REH cell (cell line): ENCODE measurements around the genes OR11H1, CCT8L2 and SLC25A18.

GRCh38 chr22:15527962-15528322 is at the start of gene OR11H1:
Gene OR11H1 (plus strand): TSS chr22:15528192.
- PRO-cap = no peak

DNA sequence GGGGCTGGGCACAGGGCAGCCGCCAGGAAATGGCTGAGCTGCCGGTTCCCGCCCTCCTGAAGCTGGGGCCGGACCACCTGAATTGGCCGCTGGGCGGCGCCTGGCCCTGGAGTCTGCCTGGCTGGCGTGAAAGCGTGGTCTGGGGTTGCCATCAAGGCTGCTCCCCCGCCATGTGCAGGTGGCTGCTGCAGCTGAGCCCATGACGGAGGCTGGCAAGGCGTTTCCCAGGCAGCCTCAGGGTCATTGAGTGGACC is 85.8 kb downstream of the POTEH start:
- PRO-cap = bidirectional peak, plus-strand start at position 135 of the sequence, minus-strand start at position 133 of the sequence

GRCh38 chr22:16592620-16592866 is at the start of gene CCT8L2:
Gene CCT8L2 (minus strand): TSS chr22:16592810.
- PRO-cap = no peak

GRCh38 chr22:17087695-17088267 is 3.0 kb downstream of the IL17RA start:
- PRO-cap = no peak

DNA sequence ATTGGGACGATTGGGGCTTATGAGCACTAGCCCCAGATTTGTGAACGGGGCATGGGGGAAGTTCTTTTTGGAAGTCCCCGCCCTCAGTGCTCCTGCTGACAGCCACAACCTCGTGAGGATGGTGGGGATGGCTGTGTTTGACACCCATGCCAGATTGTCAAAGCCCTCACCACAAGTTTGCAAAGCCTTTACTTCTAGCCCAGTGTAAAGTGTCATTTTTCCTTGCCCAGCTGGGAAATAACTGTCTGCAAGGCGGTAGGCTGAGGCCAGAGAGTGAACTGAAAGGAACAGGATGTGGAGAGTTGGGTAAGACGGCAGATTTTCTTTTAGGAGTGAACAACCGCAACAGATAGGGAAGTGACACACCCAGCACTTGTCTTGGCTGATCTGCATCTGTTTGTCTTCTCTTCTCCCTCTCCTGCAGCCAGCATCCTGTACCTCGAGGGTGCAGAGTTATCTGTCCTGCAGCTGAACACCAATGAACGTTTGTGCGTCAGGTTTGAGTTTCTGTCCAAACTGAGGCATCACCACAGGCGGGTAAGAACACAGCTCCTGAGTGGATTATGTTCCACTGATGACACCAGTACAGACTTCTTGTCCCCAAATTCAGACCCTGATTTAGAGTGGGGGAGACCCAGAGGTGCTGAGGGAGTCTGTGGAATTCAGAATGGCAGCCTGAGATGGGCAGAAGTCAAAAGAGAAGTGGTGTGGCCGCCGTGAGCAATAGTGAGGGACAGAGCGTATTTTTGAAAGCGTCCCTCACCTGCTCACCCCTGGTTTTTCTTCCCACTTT is 13.7 kb downstream of the IL17RA start:
- PRO-cap = unidirectional peak, minus-strand start at position 280 of the sequence

GRCh38 chr22:17113572-17113957 is 7.6 kb downstream of the TMEM121B start:
- PRO-cap = no peak

DNA sequence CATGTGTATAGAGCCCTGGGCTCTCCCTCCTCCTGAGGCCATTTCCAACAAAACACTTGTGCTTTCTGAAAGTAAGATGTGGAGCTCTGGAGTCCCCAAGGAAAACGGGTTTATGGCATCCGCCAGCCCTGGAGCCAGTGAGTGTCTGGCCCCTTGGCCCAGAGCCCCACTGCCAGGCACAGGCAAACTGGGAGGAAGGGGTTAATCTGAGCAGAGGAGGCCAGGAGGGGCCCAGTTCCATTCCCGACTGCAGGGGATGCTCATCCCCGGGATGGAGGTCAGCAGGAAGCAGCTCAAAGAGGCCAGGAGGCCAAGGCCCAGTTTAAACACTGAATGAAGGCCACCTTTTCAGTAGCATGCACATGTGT is 39.3 kb upstream of the ADA2 start:
- PRO-cap = no peak

DNA sequence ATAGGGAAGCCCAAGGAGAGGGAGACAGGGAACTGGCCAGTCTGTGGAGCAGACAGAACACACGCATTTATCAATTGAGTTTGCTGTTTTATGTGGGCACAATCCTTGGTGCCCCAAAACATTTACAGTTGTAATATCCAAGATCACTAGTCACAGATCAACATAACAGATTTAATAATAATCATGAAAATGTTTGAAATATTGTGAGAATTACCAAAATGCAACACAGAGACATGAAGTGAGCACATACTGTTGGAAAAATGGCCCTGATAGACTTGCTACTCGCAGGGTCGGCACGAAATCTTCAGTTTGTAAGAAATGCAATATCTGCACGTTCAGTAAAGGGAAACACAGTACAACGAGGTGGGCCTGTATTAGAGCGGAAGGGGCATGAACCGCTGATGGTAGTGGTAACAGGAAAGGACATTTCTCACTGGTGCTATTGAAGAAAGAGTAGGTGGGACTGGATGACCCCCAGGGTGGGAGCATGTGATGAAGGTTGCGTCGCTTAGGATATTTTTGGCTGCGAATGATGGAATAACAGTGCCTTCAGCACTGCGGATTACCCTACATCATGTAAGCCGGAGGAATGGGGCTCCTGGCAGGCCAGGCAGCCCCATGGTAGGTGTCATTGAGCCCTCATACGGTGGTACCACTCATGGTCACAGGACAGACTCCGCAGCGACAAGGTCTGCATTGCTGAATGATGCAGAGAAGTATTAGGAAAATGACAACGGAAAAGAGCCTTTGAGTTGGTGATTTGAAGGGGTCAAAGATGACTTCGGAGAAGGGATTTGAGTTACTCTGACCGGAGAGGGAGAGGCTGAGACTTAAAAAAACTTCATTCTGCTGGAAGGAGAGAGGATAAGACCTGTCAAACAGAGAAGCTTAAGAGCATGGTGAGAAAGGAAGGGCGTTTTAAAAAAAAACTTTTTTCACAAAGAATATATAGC is 16.5 kb downstream of the CECR2 start:
- PRO-cap = no peak

DNA sequence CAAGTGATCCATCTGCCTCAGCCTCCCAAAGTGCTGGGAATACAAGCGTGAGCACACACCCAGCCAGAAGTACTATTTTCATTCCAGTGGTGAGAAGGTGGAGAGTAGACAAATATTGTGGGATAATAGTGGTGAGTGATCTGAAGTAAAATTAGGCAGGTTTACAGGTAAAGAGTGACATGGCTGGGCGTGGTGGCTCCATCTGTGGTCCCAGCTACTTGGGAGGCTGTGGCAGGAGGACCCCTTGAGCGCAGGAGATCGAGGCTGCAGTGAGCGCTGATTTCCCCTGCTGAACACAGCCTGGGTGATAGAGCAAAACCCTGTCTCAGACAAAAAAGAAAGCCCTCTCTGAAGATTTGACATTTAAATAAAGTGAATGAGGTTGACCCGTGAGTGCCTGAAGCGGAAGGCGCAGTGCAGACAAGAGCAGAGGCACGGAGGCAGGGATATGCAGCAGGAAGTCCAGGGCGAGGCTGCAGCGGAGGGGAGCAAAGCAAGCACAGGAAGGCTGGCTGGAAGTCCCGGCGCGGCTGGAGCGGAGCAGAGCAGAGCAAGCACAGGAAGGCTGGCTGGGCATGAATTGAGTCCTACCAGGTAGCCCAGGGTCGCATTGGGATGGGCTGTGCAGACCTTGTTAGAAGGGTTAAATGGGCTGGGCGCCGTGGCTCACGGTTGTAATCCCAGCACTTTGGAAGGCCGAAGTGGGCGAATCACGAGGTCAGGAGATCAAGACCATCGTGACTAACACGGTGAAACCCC is 34.4 kb upstream of the SLC25A18 start:
- PRO-cap = no peak

GRCh38 chr22:17562761-17563748 is at the start of gene SLC25A18:
Gene SLC25A18 (plus strand): TSS chr22:17563498.
- PRO-cap = no peak

- PRO-cap = no peak
These were observed 16.3 kb downstream of the SLC25A18 start for GRCh38 chr22:17579475-17580029.

DNA sequence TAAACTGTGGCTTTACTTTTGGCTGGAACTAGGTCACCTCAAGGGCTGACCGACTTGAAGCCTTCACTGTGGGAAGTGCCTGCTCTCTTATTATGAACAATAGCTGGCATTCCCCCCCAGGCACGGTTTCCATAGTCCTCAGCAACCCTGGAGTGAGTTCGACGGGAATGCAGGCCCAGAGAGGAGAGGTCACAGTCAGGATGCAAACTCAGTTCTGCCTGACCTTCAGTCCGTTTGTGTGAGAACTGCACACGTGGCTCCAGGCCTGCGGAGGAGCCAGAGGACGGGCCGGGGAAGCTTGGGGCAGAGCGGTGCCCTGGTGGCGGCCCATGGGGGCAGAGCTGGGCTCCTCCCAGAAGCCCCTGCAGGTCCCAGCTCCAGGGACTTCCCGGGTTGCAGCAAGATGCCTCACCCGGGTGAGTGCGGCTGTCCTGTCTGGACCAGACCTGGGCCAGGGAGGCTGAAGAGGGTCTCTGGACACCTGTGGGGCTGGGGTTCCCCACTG is 17.2 kb downstream of the SLC25A18 start:
- PRO-cap = no peak

DNA sequence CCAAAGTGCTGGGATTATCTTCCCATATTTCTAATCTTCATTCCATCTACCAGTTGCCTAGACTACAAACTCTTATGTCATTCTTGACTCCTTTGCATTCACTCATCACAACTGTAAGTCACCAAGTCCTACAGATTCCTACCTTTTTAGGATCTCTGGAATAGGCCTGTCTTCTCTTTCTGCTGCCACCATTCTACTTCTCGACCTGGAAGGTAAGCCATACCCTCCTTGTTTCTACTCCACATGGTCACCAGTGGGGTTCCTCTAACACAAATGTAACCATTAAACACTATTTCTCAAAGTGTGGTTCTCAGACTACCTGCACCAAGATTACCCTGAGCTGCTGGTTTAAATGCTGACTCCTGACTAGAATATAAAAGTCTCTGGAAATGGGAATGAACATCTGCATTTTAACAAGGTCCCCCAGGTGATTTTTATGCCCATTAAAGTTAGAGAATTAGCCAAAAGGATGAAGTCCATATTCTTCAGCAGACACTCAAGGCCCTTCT is 21.1 kb downstream of the ATP6V1E1 start:
- PRO-cap = no peak

GRCh38 chr22:17758016-17758645 is 16.1 kb downstream of the BID start:
- PRO-cap = no peak

DNA sequence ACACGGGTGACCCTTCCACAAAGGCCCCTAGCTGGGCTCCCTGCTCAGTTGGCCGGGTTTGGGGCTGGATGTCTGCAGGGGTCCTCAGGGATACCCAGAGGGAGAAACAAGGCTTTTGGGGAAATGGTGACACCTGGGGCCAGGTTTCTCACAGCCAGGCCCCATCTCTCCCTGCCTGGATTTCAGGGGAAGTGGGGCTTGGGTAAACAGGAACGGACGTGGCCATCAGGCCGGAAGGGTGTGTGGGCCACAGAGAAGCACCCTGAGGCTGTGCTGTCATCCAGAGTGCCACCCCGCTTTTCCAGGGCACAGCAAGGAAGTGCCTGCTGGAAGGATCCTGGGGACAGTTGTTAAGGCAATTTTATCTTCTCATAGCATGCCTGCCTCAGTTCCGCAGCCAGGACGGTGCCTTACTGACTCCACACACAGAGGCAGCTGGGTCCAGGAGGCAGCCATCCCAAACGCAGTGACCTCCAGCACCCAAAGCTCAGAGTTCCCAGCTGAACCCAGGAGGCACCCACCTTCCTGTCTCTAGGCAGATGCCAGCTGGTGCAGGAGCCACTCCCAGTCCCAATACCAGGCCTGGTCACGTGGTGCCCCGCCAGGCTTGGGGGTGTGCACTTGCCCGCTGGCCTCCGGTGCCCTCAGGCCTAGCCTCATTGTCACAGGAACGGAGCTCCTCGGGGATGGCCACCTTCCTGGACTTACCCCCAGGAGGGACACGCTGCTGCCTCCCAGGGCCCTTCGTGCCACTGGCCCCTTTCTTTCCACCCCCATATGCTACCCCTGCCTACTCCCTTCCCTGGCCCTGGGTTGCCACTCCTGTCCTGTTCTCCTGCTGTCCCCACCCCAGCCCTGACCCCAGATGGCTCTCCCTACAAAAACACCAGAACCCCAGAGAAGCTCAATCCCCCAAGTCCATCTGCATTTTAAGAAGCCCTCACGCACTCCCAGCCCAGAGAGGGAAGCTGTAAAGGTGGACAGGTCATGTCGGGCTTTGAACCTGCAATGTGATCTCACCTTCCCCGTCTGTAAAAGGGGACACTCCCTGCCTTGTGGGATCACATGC is 4.7 kb downstream of the BID start:
- PRO-cap = no peak

DNA sequence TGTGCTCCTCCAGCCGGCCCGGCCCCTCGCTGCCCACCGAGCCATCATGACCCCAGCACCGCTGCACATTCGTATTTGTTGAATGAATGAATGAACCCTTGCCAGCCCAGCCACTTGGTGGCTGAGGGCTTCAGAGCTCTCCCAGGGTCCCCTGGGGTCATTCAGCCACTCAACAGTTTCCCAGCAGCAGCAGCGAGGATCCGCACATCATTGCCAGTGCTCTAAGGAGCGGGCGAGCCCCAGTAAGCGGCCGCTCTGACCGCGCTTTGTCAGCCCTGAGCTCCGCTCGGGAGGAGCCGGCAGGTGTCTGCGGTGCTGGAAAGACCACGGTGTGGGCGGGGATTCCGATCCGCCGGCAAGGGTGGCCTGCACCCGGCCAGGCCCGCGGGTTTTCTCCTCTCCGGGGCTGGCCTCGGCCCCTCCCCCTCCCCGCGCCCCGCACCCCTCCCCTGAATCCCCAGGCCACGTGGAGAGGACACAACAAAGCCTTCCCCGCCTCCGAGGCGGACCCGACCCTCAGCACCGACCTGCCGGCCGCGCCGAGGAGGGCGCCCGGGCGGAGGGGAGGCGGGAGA is 561 bp downstream of the BID start:
- PRO-cap = bidirectional peak, plus-strand start at position 205 of the sequence, minus-strand start at position 88 of the sequence

- PRO-cap = no peak
These were observed 6.3 kb upstream of the BID start for GRCh38 chr22:17780504-17781054.

DNA sequence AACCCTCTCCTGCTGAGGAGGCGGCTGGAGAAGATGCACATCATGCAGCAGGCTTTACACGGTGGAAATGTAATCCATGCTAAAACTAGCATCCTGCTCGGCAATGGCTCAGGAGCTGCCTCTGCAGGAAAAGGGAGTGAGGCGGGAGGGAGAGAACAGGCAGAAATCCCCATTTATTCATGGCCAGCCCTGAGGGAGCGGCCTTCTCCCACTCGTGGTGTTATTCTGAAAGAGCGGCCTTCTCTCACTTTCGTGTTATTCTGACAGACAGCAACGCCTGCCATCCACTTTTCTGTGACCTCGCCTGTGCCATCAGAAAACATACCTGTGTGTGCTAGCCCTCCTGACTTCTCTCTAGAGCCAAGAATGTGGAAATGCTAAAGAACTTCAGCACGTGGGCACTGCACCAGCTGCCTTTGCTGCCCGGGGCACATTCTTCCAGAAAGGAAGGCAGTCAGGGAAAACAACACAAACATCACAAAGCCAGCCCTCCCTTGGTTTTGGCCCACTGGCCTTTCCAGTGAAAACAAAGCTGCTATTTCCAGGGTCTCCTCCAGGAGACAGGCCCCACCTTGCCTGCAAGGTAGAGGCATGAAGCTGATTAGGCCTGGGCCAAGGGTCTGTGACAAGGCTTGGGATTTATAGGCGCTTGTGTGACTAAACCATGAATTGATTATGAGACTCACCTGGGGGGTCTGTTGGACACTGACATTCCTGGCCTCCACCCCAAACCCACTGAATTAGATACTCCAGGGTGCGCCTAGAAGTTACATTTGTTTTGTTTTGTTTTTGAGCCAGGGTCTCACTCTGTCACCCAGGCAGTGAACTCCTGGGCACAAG is 63.0 kb upstream of the BID start:
- PRO-cap = no peak

GRCh38 chr22:17902425-17903065 is 121.8 kb downstream of the MICAL3 start:
- PRO-cap = no peak

DNA sequence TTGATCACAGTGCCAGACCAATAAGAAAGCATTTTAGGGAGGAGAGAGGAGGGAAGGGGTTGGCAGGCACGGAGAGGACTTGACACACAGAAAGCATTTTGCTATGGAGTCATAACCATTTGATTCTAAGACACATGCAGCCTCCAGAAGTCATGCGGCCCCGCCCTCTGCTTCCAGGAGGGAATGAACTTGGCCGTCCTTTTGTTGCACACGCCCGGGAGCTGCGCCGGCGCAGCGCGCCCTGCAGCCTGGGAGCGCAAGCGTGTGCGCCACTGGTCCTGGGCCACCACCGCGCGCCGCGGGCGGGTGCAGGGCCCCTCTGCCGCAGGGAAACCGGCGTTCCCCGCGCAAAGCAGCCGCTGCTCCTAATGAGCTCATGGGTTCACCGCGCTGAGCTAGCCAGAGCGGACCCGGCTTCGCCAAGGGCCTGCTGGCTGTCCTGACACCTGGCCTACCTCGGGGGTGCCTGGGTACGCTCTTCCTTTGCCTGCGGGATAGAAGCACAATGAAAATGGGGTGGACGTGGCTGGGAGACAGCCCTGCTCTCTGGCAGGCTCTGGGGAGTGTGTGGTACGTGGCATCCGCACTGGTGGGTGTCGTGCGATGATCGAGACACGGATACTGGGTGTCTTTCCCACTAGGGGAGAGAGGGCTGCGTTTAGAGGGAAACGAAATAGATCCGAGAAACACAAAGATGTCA is 751 bp downstream of the MICAL3 start:
- PRO-cap = no peak